Hair follicular keratinocyte (primary cell): Measurements from ENCODE around the genes RGS4, NUF2 and PBX1.

- RAMPAGE, long total RNA = no peak
Observed at GRCh38 chr1:163069109-163069580, at the start of gene RGS4. Gene RGS4 (plus strand): TSS chr1:163069361.

- RAMPAGE, long total RNA = no peak
Observed at GRCh38 chr1:163289912-163290852, 31.6 kb upstream of the NUF2 start.

DNA sequence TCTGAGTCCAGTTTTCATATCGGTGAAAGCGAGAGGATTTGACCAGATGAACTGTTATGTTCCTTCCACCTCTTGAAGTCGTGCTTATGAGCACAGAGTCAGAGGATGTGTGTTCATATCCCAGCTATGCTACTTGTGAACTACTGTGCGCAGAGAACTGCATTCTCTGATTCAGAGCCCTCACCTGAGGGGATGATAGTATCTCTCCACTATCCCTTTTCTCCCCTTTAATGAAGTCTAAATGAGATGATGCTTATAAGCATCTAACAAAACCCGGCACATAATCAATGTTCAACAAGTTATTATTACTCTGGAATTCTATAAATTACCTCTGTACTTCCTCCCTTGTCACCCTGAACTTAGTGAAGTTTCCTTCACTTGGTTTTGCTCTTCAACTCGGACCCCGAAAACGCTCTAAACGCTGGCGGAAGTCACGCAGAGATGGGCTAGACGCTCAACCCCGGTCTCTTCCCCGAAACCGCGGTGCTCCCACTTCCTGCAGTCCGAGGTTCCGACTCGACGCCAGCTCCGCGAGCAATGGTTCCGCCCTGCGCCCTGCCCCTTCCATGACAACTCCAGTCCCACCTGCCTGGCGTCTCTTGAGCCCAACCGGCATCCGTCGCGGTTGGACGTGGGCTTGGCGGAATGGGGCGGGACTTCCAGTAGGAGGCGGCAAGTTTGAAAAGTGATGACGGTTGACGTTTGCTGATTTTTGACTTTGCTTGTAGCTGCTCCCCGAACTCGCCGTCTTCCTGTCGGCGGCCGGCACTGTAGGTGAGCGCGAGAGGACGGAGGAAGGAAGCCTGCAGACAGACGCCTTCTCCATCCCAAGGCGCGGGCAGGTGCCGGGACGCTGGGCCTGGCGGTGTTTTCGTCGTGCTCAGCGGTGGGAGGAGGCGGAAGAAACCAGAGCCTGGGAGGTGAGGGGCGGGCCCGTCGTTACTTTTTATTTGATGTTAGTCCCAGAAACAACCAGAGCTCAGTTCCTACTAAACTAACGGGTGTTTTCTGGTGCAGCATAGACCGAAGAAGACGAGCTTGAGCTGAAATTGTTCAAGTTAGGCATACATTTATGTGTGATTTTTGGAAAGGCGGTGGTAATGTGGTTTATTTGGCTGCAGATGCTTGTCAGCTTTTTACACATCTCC is at the start of gene NUF2:
Gene NUF2 (plus strand): TSS at position 662 of the 1,148 bp plus-strand sequence.
- RAMPAGE, long total RNA = start-site peak on the plus strand centred at position 736 of the sequence, 76 bp wide, 58 and 22 reads in 2 replicates

DNA sequence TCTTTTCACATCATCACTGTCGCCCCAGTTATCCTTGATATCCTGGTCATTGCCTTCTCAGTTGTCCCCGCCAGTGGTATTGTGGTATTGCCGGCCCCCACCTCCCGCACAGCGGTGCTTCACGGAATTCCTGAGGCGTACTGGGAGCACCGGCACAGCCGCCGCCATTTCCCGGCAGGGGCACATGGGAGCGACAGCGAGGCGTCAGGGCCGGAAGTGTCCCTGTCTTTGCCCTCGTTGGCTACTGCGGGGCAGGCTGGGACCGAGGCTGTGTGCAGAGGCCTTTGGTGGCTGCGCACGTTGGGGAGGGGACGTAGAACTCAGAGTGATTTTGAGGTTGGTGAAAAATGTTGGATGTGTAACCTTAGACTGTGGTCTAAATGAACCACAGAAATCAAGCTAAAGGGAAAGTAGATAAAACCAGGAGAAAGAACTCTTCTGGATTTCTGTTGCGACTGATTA is 101.3 kb downstream of the NUF2 start:
- RAMPAGE, long total RNA = no peak

DNA sequence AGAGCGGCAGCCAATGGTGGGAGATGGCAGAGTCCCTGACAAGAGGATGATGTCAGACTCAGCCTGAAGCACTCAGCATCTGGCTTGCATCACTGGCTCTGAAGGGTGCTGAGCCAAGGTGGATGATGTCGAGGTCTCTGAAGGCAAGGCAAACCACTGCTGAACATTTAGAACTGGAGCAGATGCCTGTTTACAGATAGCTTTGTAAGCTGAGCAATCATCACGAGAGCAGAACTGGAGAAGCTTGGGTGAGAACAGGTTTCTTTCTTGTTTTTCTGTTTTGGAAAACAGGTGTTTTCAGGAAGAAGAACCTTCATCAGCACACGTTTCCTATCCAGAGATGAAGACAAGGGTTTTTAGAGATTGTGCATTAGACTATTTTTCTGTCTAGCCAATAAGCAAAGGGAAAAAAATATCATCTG is 118.5 kb downstream of the NUF2 start:
- RAMPAGE, long total RNA = no peak

DNA sequence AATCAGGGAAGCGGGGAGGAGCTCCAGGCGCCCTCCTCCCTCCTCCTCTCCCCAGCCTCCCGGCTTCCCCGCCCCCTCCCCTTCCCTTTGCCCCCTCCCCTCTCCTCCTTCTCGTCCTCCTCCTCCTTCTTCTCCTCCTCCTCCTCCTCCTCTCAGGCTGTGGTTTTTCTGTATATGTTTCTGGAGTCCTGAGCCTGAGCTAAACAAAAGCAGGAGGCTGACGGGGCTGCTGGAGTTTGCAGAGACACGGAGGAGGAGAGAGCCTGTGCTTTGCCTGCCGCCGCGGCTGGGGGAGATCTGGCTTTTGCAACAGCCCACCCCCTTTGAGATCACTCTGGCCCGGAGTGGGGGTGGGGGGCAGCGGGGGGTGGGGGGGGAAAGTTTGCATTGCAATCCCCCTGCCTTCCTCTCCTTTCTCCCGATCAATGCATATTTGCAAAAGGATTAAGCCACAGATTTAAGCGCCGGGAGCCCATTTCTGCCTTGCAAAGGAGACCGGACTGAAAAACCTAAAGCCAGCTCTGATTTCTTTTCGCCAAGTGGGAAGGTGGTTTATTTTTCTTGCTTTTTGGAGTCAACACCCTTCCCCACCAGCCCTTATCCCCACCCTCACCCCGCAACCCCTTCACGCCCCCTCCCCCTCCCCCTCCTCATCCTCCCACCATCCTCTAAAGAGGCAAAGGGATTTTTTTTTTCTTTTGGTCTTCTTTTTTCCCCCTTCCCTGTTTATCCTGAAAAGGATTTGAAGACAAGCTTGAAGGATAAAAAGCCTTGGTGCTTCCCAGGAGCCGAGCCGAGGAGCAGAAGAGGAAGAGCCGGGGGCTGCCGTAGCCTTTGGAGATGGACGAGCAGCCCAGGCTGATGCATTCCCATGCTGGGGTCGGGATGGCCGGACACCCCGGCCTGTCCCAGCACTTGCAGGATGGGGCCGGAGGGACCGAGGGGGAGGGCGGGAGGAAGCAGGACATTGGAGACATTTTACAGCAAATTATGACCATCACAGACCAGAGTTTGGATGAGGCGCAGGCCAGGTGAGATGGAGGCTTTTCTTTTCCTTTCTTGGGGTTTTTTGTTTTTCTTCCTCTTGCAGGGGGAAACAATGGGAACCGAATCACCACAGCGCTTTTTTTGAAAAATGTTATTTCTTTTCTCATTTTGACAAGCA is at the start of gene PBX1:
Gene PBX1 (plus strand): TSS at position 202 of the 1,165 bp plus-strand sequence.
- RAMPAGE, long total RNA = no peak

DNA sequence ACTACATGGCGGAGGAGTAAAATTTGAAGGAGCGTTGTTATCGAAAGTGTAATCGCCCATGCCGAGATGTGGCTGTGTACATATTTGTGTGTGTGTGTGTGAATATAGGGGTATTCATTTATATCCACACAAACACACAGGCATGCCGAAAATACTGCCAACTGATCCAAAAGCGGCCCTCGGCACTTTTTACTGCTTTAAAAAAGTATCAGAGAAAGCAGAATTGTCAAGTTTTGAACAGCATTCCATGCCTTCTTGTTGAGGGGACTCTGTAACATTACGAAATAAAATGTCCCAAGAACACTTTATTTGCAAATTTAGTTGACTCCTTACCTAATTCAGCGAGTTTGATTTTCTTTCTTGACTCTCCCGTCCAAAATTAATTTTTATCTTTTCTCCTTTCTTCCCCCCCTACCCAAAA is 1.2 kb downstream of the PBX1 start:
- RAMPAGE, long total RNA = no peak

DNA sequence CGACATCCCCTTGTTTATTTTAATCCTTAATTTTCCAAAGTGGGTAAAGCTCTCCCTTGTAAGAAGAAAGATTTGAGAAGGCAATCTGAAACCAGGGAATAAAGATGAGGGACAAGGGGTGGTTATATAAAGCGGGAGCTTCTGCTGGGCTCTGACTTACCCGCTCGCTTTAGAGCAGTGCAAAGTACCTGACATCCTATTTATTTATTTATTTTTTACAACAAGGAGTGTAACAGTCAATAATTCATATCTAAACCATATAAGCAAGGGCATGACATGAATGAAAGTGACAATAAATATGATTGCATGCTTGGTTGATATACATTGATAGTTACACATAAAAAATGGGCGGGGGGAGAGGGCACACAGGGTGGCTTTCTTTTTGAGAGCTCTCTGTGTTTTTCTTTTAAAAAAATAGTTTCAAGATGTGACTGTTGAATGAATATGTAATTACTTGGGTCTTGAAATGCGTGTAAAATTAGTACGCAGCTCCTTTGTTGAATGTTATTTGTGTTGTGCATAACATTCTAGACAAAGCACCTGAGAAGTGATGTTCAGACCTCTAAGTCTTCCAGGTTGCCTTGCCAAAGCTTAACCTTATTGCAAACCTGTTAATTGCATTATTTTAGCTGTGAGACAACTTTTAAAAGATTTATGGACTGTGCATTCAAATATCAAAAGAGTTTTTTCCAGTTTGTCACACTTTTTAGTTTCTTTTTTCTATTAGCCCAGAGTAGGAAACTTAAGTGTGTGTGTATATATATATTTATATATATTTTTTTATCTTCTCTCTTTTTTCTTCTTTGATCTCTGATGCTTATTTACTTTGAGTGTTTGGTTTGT is 5.3 kb downstream of the PBX1 start:
- RAMPAGE, long total RNA = no peak

GRCh38 chr1:164588507-164589731 is 29.9 kb downstream of the PBX1 start:
- RAMPAGE, long total RNA = no peak

DNA sequence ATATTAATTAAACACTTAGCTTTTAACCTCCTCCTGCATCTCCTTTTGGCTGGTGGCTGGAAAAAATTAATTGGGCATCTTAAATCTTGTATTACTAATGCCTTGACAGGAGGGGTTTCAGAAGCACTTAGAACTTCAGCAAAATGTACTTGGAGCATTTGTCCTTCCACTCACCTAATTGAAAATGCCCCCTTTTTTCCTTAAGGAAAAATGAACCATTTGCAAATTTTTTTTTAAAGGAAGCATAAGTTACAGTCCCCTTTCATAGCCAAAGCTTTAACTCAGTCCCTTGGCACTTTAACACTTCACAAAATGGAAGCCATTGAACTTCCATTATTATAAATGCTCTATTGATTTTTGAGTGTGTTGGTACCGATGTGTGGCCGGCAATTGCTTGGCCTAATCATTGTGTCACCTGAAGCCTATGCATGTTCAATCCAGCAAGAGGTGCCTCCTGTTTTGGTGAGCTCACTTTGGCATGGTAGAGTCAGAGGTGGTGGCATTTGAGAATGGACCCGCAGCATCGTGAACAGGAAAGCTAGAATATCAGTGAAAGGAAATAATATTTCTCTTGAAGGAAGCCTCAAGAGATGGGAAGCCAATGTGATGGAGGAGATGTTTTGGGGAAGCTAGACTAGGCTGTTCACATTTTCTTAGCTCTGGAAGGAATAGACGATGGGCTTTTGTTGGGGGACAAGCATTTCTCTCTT is 68.2 kb downstream of the PBX1 start:
- RAMPAGE, long total RNA = no peak

- RAMPAGE, long total RNA = no peak
Observed at GRCh38 chr1:164753417-164754654, 194.9 kb downstream of the PBX1 start.

DNA sequence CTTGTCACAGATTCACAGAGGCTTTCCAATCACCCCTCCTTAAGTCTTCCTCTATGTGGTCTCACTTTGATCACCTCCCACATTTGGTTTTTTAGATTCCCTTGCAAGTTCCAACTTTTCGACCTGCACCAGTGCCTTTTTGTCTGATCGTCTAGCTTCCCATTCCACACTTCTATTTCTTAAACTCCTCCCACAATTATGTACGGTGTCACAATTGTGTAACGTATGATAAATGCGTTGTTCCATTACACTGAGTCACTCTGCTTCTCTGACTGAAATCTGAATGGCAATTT is 320.2 kb downstream of the LMX1A start:
- RAMPAGE, long total RNA = no peak

GRCh38 chr1:165253747-165254146 is 102.8 kb downstream of the LMX1A start:
- RAMPAGE, long total RNA = no peak

GRCh38 chr1:165352655-165353309 is 3.7 kb downstream of the LMX1A start:
- RAMPAGE, long total RNA = no peak

GRCh38 chr1:165424298-165424886 is 20.5 kb downstream of the RXRG start:
- RAMPAGE, long total RNA = no peak

GRCh38 chr1:165630037-165630639 is 896 bp upstream of the MGST3 start:
- RAMPAGE, long total RNA = no peak

- RAMPAGE, long total RNA = no peak
Observed at GRCh38 chr1:165633813-165634197, 2.8 kb downstream of the MGST3 start.

- RAMPAGE, long total RNA = no peak
Observed at GRCh38 chr1:165828539-165829360, 1.3 kb downstream of the UCK2 start.

DNA sequence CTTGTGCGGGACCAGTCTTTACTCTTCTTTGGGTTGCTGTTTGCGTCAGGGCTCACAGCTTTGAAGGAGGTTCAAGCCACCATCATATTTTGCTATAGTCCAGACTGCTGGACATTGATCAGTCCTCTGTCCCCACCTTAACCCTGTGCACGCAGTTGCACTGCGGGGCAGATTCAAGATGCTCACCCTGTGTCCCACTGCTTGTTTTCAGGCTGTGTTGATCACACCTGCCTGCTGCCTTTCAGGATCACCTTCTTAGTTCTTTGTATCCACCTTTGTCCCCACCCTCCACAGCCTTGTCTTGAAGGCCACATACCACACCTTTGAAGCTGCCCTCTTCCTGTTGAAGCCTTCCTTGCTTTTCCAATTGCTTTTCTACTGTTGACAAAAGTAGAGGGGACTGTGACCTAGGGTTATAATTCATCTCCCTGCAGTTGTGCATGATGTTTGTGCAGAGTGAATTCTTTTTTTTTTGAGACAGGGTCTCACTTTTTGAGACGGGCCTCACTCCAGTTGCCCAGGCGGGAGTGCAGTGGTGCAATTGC is 32.6 kb downstream of the UCK2 start:
- RAMPAGE, long total RNA = no peak

GRCh38 chr1:166165628-166166139 is 1.1 kb downstream of the FAM78B start:
- RAMPAGE, long total RNA = no peak